ENCODE data around the gene CCDC110.

DNA sequence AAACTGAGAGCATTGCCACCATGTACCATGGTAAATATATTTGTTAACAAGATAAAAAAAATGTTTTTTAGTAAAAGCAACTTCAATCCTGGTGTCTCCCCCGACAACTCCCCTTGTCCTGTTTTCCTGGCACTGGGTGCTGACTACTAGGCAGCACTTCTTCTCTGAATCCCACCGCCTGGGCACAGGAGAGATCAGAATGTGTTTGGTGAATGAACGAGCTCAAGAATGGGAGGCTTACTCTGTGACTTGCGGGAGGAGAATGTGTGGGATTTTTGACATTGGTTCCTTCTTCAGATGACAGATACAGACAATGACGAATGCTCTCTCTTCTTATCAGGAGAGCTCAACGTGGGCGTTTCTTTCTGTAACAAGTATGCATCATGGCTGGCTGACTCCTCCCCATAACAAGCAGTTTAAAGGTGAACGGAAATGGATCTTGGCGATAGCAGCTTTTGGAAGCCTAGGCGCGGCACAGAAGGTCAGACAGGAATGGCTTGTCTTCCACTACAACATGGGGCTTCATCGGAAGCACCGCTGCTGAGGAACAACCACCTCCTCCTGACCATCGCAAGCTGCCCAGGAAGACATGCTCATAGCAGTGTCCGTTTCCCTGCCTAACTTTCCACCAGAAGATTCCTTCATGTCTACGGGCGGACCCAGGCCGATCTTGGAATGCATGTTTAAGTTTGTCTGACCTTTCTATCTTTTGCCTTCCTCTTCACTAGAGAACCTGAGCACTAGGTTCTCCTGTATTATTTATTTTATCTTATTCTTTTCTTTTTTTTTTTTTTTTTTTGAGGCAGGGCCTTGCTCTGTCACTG, 18.2 kb upstream of the ACSL1 start:
- PRO-cap = no peak

GRCh38 chr4:184850696-184851796, 25.3 kb upstream of the ACSL1 start:
- PRO-cap = no peak

DNA sequence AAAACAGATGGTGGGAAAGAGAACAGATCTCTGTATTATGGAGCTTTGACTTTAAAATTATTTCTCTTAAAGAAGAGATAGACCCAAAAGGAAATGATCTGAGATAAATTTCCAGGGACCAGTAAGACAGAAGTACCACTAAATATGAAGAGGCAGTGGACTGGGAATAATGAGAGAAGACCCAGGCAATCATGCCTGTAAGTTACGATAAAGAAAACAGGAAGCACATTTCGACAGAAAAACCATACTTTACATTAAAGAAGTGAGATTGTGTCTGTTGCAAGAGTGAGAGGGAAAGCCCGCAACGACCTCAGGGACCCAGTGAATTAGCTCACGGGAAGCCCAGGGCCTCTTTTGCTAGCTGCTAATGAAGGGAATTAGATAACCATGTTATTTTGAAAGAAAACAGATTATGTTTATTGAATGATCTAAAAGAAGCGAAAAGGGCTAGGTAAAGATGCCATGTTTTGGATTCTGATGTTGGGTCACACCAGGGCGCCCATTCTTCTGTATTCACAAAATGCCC, 28.9 kb upstream of the ACSL1 start:
- PRO-cap = no peak

GRCh38 chr4:184859934-184860693, 34.3 kb upstream of the ACSL1 start:
- PRO-cap = no peak

GRCh38 chr4:184895066-184895474, 69.3 kb upstream of the ACSL1 start:
- PRO-cap = no peak

GRCh38 chr4:184978199-184978536, 40.1 kb upstream of the HELT start:
- PRO-cap = no peak

DNA sequence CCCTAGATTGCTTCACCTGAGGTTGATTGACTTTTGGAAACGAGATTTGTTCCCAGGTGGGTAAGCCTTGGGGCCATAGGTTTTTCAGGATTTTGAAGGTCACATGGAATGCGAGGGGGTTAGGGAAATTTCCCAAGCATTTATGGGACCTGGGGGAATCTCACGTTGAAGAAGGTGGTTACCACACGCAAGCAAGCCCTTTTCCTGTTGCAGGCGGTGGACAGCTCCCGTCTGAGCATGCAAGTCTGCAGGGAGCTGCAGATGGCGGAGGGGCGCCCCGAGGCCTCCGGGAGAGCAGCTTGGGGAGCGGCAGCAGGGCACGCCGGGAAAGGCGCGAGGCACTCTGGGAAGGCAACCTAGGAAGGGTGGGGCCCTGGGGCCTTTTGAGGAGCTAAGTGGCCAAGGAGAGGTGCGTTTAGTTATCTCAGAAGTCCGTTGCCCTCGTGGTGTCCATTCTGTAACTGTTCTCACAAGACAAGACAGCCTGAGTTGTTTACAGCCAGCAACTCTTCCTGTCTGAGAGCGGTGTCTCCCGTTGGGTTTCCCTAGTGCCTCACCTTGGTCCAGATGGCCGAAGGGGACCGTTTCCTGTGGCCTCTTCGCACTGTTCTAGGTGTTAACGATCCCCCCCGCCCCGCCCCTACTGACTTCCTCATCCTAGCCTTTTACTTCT, 57.0 kb upstream of the SLC25A4 start:
- PRO-cap = no peak

GRCh38 chr4:185137102-185137894, 5.8 kb upstream of the SLC25A4 start:
- PRO-cap = no peak

DNA sequence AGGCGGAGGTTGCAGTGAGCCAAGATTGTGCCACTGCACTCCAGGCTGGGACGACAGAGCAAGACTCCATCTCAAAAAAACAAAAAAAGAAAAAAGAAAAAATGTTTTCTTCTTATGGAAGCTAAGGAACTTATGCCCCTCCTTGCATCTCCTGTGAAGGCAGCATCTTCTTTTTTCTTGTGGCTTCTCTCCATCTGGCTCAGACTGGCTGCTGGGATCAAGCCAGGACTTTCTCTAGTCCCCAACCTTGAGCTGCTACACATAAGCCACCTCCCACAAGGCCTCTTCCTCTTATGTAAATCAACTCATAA, 10.0 kb downstream of the SNX25 start:
- PRO-cap = no peak

GRCh38 chr4:185397310-185397574, 601 bp downstream of the ANKRD37 start:
- PRO-cap = bidirectional peak, plus-strand start at chr4:185397367, minus-strand start at chr4:185397251

- PRO-cap = no peak
These were observed 14.1 kb downstream of the UFSP2 start for GRCh38 chr4:185411584-185412094.

- PRO-cap = bidirectional peak, plus-strand start at chr4:185471415, minus-strand start at chr4:185471103; unidirectional peak, plus-strand start at chr4:185471527; unidirectional peak, plus-strand start at chr4:185471695
These were observed at the start of gene CCDC110 for GRCh38 chr4:185471192-185472300. Gene CCDC110 (minus strand): TSS chr4:185471733.

DNA sequence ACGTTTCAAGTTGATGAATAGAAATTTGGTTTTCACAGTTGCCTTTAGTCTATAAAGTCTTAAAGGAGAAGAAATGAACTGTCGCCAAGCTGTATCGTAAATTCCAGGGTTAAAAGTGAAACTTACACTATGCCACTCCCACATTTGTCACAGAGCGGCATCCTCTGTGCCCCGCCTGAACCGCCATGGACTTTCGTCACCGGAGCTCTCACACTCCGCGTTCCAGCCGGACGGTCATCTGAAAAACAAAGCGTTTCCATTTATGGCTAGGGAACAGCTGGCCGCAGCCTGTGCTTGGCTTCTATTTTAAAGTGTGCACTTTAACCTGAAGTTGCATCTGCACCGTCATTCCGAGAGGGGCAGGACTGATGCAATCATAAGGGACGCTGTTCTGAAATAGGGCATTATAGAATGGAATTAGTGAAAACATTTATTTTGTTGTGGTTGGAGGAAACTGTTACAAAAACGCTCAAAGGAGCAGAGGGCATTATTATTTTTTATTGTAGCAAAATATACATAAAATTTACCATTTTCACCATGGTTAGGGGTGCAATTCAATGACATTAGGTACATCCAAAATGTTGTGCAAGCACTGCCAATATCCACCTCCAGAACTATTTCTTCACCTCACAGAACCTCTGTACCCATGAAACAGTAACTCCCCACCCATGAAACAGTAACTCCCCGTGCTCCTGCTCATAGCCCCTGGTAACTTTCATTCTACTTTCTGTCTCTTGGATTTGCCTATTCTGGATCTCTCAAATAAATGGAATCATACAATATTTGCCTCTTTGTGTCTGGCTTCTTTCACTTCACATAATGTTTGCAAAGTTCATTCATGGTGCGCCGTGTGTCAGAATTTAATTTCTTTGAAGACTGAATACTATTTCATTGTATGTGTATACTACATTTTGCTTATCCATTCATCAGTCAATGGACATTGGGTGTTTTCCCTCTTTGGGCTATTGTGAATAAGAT, 30.7 kb downstream of the PDLIM3 start:
- PRO-cap = no peak

DNA sequence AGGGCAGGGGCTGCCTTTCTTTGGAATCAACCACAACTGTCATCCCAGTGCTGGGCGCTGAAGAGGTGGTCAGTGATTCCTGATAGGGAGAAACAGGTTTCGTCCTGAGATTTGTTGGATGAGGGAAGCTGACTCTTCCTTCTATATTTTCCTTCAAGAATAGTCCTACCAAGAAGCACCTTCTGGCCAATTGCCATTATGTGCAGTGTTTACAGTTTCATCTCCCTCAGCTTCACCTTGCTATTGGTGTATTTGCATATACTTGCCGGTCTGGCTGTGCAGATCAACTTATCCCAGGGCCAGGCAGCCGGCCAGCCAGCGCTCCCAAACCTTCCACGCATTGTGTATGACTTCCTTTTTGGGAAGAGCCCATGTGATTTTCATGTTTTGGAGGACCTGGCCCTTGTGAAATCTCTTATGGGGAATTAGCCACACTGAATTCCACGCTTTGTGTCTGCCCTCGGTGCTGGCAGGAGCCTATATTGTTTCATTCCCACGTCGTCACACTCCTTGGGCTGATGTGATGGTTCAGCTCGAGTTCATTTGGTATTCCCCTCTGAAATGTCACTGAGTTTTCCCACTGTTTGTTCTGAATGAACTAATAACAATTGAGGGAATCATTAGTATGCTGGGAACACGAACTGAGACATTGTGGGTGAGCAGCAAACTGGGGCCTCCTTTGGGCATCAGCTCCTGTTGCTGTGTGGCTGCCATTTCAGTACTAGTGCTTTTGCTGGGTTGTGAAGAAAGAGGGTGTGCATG, 5.9 kb upstream of the PDLIM3 start:
- PRO-cap = no peak

- PRO-cap = no peak
These were observed 38.4 kb upstream of the PDLIM3 start for GRCh38 chr4:185573428-185574340.

- PRO-cap = no peak
These were observed 107.4 kb upstream of the PDLIM3 start for GRCh38 chr4:185642660-185643244.

DNA sequence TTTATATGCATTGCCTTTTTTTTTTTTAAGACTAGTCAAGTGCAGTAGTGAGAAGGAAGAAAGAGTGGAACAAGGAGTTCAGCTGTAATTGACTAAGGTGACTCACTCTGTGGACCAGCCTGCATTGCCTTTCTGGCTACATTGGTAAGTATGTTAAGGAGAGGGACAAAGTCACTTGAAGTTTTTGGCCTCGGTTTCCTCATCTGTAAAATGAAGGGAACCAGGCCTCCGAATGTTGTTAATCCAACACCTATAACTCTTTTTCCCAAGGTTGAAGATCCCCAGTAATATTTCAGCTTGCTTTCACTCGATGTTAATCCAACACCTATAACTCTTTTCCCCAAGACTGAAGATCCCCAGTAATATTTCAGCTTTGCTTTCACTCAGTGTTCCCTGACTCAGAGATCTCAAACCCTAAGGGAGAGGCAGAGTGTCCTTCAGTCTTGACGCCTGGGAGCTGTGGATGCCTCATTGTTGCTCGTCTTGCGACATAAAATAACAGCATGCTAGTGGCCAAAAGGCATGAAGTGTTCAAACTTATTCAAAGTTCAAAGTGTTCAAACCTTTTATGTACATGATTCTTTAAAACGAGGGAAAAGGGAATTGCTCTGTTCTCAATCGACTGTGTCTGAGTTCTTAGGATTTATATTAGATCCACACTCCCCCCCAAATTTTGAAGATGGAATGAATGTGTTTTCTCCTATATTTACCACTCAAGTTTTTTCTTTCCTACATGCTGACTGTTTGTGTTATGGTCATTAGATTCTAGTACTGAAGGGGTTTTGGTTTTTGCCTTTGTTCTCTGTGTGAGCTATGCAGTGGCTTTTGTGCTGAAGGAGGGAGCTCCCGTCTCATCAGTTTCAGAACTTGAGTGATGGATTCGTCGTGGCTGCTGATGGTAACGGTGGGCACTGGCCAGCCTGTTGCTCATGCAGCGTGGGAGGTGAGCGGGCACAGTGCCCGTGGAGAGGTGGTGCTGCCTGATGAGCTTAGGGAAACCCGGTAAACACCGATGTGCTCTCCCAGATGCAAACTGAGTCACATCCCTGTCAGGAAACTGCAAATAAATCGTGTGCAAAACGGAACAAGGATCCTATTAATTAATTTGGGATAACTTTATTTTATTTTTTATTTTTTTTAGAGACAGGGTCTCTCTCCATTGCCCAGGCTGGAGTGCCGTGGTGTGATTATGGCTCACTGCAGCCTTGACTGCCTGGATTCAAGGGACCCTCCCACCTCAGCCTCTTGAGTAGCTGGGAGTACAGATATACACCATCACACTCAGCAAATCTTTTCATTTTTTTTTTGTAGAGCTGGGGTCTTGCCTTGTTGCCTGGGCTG, 101.7 kb downstream of the SORBS2 start:
- PRO-cap = no peak

DNA sequence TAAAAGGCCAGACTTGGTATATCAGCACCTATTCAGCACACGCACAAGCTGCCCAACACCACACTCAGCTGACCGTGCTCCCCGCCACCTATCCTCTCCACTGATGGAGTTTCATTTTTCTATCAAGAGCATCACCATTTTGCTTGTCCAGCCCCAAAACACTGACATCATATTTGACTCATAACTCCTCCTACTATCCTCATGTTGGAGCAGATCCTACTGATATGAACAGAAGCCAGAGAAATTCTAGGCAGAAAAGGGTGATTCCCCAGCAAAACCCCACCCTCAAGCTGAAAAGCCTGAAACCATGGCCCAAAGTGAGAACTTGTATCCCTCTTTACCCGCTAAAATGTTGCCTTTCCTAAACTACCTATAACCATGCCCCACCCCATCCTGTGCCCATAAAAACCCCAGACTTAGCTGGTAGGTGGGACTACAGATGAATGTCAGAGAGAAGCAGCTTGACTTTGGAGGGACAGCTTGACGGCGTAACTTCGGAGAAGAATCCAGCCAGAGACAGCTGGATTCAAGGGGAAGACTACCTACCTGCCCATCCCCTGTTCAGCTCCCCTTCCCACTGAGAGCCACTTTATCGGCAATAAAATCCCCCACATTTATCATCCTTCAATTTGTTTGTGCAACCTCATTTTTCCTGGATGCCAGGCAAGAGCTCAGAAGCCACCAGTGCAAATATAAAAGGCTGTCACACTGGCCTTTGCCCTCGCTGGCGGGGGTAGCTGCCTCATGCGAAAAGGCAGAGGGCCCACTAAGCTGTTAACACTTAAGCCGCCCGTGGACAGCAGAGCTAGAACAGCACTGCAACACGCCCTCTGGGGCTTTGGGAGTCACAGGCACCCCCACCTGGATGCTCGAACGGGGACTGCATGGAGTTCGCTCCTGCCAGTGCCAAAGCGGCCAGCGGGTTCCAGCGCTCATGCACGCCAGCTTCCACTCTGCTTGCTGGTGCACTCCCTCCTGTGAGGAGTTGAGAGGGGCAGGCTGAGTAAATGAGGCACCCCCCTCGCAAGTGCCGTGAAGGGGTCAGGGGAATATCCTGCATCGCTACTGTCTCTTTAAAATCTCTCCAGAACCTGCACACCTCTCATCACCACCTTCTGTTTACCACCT, 99.8 kb downstream of the SORBS2 start:
- PRO-cap = no peak

DNA sequence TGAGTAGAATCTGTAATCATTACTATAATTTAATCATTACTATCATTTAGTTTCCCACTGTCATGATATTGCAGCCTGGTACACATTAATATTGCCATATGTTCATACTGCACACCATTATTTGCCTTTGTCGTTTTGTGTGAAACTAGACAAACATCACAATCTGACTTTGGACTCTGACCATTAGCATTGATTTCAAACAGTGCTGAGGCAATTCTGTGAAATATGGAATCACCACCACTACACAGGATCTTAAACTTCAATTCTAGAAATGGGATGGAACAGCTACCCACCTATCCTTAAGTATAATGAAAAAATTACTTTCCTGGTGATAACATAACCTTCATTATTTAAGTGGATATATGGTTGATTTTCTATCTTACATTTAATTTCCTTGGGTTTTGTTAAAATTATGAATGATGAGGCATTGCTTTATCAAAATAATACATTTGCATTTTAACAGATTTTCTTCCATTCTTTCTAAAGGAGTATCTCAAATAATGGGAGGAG, 98.2 kb downstream of the SORBS2 start:
- PRO-cap = no peak

- PRO-cap = no peak
These were observed 82.7 kb downstream of the SORBS2 start for GRCh38 chr4:185729177-185729842.